ENCODE measurements around a stretch of chr13.

- PRO-cap = no peak
These were observed 340.6 kb downstream of the KLF5 start for GRCh38 chr13:73399494-73399693.

DNA sequence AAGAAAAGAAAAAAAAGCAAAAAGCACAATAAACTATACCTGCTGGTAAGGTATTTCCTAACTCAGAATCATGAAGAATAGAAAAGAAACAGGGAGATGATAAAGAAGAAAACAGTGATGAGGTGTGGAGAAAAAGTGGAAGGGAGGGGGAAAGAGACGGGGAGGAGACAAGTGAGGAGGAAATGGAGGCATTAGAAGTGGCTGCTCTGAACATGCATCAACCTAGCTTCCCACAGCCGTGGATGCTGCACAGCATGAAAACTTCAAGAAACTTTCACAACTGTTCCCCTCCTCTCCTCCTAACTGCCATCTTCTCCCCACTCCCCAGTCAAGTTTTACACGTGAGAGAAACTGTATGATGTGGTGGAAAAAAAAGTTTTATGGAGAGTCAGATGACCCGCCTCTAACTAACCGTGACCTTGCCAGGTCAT, 461.8 kb downstream of the KLF5 start:
- PRO-cap = no peak

DNA sequence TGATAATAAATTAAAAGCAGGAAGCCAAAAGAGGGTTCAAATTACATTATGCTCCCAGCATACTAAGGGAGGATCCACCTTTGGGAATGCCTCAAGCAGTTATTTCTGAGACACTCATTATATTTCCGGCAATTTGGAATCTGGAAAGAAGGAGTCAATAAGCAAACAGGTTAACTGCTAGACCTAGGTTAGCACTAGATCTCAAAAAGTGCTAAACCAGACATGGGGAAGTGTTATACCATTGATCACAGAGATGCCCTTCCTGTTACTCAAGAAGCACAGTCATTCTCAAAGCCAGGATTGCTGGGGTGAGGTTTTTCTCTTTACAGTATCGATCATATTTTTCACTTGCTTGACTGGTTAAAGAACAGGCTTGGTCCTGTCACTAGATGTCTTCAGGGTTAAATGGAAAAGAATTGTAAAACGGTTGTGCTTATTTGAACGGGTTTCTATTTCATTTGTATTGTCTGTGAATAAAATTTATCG, 552.1 kb downstream of the KLF5 start:
- PRO-cap = no peak

DNA sequence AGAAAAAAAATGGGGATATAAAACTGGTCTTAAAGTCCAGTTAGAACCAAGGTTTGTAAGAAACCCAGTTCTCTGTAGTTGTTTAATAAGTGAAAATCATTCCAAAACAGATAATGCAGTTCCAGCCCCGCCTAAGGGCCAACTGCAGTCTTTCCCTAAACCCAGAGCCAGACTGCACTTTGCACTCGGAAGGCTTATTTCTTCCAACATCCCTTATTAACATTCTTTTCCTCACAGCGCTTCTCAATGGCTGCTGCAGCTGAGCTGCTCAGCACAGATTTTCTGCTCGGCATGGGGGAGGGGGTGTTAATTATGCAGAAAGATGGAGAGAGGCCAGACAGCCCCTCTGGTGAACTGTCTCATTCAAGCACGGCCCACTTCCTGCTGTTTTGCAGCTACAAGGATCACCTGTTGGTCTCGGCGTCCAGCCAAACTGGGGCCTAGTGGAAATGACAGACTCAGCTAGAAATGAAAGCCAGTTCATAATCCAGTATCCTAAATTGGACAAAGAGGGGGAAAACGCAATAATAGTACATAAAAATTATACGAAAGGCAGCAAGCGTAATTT, 707.2 kb downstream of the KLF5 start:
- PRO-cap = no peak

GRCh38 chr13:73821363-73822014, 762.7 kb downstream of the KLF5 start:
- PRO-cap = no peak

DNA sequence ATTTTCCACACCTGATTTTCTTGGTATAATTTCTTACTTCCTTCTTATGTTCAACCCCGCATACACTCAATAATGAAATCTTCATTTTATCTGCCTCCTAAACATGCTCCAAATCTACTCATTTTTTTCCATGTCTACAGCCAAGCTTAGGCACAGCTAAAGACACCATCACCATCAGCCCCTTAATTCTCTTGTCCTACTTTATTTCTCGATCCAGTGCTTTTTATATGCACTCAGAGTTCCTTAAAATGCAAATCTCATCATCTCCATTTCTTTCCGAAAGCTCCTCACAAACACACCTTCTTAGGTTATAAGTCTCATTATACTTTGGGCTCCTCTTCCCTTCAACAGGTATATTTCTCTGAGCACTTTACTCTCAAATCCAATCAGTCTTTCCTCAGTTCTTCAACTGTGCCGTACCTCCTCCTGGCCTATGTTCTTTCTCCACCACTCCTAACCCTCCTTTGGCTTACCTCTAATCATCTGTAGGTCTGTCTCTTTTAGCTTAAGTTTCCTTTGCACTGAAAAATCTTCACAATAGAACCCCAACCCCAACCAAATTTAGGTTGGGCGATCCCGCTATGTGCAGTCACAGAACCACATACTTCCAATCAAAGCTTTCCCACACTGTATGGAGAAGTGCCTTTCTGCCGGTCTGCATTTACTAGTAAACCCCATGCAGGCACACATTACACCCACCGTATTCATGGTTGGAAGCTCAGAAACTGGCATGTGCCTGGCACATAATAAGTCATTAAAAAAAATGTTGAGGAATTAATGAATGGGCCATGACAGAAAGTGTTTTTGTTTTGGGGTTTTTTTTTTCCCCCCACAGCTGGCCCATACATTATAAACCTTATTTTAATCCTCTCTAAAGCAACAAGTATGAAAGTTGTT, 916.8 kb downstream of the KLF5 start:
- PRO-cap = no peak

DNA sequence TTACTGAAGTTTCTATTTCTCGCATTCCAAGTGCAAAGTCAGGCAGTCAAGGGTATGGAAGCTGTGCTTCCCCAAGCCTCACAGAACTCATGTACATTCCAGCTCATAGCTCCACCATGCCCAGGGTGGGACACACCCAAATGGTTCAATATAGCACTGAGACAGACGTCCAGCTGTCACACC, 989.0 kb downstream of the KLF5 start:
- PRO-cap = no peak

DNA sequence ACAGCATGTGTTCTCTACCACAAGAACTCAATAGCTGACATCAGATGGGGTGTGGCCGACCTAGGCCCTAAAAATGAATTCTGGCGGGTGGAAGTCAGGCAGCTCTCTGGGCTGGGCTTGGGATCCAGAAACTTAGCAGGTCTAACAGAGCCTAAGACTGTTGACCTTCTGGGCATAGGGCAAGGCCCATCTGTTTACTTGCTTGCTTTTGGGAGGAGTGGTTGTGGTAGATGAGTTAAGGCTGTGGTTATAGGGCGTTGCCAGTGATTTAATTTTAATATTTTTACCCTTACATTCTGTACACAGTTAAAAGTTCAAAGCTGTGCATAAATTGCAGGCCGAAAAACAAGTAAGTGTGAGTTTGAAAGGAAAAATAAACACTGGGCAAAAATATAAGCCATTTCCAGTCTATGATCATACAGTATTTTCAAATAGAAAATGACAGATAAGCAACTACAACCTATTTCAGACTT, 1071.1 kb downstream of the KLF5 start:
- PRO-cap = no peak

DNA sequence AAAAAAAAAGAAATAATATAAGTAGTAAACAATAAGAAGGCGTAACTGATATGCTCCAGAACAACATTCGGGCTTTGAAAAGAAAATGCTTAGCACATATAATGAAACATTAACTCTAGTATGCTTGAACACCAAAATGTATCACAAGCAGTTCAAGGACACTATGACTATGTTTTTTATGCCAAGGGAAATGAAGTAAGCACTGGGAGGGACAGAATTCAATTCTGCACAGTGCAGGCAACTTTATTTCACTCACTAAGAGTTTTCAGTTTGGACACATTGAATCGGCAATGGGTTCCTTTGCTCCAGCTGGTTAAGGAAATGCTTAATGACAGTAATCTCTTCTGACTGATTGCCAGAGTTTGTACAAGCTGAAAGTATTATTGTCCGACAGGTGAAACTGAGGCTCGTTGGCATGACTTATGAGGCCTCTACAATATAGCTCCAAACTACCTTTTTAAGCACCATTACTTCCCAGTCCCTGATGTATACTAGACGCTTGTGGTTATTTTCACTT, 178.6 kb downstream of the TBC1D4 start:
- PRO-cap = no peak

GRCh38 chr13:75365634-75366314, 116.2 kb downstream of the TBC1D4 start:
- PRO-cap = no peak

DNA sequence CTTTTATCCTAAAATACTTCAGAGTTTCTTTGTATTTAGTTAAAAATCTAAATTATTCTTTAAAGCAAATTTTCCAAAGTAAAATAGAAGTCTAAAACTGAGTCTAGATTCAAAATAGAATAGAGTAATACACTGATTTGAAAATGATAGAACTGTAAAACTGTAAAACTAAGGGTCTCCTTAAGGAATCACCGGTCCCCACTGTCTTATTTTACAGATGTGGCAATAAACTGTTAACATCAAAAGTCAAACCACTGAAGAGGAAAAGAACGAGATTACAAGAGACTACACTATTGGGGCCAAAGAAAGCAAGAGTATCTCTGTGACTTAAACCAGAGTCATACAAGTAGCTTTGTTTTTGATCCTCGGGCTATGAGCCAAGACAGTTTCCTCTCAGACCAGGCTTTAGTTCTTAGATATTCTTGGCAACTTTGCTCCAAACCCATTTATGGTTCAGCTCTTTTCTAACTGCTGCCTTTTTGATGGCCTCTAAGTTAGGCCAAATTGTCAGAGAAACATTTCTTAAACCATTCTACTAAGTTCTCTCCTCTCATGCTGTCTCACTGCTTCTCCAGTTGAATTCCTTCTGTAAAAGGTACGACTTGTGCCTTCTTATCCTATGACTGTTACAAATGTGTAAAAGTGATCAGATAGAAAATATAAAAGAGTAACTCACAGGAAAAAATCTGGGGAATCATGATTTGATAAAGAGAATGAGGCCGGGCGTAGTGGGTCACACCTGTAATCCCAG, 113.8 kb downstream of the TBC1D4 start:
- PRO-cap = no peak

DNA sequence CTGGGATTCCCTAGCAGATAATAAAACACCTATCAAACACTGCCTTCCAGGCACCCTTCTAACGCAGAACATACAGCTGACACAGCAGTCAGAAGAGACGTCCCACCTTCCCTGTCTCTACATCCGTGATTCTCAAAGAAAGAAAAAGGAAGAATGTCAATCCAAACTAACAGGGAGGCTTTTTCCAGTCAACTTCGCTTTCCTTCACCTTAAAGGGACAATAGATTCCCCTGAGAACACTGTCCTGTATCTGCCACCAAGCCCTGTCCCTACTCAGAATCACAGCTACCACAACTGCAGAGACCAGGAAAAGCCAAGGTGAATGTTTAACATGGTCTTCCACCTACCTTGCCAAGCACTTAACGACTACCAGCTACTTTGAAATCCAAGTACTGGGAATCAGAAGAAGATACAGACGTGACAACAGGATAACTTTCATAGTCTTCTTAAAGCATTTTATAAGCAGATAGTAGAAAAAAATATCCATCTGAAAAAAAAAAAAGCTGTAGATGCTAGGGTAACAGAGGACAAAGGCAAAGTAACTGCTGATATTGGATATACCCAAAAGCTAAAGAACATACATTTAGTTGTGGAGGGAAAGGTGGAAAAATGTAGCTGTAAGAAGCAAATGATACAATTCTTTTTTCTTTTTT, 38.4 kb downstream of the TBC1D4 start:
- PRO-cap = no peak

- PRO-cap = no peak
These were observed 23.7 kb downstream of the TBC1D4 start for GRCh38 chr13:75458119-75458835.

- PRO-cap = no peak
These were observed 12.9 kb downstream of the TBC1D4 start for GRCh38 chr13:75468906-75469567.

DNA sequence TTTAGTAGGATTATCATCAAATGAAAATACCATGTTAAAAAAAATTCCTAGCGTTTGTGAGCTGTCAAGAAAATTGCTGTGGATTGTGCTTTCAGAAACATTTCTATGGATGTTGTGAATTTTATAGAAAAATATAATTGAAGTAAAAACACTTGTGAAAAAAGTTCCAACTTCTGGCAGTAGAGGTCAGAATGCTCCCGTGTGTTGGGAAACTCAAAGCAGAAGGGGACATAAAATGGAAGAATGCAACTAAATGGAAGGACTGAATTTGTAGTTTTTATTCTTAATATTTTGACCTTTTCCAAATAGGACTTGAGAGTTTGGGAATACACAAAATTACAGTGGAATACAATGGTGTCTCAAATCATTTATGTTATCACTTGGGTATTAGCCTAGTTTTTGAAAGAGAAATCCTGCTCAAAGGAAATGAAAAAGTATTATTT, 38.3 kb downstream of the LMO7 start:
- PRO-cap = no peak

- PRO-cap = no peak
These were observed 156.3 kb downstream of the LMO7 start for GRCh38 chr13:75792341-75792969.

DNA sequence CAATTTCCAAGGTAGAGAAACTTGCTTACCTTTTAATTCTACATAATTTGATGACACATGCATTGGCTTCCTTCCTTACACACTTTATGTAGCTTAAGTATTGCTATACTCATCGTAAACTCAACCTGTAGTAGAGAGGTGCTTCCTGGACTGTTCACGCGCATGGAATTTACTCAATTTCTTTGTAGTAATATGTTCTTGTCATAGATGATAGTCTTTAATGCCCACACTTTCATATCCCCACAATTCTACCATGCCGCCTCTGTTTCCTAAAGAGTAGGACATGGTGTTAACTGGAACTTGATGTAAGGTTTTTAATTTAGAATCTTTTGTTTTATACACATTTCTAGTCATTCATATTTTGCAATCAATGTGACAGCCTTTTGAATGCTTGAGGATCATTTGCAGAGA, 160.8 kb downstream of the LMO7 start:
- PRO-cap = no peak

DNA sequence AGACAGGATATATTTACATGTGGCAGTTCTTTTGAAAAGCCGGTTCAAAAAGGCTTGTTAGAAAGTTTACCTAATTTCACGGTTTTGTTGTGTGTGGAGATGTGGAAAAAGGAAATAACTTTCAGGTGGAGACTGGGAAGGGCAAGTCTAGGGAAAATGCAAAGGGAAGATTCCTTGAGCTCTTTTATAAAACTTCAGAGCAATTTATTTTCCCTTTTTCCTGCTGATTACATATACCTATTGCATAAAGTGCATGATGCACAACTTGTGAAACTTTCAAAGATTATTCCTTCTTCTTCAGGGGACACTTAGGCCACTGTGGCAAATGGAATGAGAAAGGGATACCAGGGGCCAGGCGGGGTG, 170.3 kb downstream of the LMO7 start:
- PRO-cap = no peak

DNA sequence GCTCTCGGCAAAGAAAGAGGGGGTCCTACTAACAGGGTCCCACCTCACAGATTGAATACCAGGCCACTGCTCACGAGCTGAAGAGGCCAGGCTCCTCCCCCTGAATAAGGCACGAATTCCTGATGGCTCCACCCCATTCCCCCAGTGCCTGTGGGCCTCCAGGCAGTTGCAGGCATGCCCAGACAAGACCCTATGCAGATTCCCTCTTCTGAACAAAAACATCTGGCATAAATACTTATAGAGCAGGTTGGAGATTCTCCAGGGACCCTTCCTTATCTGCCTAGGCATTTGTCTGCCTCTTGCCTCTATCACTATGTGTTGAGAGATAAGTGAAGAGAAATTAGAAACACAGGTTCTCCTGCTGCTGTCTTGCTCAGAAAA, 364.2 kb downstream of the KCTD12 start:
- PRO-cap = no peak

DNA sequence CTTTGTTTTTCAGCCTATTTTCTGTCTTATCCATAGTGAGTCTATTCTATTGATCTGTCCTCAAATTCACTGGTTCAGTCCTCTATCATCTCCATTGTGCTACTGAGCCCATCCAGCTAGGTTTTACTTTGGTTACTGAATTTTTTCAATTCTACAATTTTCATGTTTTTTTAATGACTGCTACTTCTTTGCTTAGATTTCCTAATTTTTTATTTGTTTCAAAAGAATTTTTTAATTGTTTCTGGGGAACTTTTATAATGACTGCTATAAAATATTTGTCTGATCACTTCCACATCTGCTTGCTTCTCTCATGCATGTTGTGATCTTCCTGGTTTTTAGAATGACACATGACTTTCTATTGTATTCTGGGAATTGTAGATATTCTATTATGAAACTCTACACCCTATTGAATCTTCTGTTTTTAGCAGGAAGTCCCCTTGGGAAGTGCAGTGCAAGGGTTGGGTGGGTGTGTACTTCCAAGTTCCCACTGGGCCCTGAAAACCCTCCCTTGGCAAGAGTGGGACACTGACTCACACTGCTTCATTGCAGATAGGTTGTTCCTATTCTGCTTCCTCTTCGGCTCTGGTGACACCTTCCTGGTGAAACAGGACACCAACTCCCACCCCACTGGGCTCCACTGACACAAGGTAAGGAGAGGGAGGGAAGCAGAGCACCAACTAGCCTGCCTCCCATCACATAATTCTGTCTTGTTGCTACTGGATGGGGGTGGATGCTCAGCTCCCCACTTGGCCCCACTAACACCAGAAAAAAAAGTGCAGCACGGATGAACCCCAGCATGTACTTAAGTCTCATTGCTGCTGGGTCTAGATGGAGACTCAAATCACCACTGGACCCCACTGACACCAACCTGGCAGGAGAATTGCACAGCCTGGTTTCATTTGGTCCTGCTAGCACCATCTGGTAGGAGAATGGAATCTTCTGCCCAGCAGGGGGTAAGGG, 121.8 kb downstream of the KCTD12 start:
- PRO-cap = unidirectional peak, plus-strand start at position 640 of the sequence

Measured in left cardiac atrium (tissue), 1 donor.